Cytotoxic T cell (primary cell): Measurements from ENCODE around the gene GAA.

DNA sequence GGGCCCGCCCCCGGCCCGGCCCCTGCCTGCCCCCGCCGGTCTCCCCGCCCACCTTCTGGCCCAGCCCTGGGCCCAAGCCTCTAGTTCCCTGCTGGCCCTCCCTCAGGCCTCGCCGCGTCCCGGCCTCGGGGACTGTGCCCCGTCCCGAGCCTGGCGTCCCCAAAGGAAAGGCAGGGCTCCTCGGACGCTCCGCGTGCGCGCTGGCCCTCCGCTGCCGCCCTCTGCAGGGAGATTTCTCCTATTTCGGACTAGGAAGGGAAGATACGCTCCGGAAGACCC lies 193 bp upstream of the TBC1D16 start:
- PRO-cap, 2 experiments = peak in 2 of 2 experiments; most common plus-strand start position 83 of the sequence (in 2)

DNA sequence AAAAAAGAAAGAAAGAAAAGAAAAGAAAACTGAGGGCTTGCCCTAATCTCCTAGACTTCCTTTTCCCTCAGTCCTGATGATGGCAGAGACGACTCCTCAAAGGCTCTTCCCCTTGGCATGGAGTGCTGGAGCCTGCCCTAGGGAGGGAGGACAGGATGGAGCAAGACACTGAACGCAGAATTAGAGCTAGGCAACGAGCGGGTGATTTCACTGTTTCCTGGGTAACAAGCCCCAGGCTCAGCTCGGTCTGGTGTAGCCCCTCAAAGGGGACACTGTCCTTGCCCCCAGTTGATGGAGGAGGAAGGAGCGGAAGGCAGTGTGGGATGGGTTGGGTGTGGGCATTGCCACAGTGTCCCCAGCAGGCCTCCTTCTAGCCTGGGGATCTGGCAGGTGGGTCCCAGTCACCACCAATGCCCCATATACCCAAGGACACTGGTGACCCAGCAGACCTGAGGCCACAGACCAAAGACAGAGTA lies 31.5 kb upstream of the GAA start:
- PRO-cap, 2 experiments = no peak in any of the 2 experiments

DNA sequence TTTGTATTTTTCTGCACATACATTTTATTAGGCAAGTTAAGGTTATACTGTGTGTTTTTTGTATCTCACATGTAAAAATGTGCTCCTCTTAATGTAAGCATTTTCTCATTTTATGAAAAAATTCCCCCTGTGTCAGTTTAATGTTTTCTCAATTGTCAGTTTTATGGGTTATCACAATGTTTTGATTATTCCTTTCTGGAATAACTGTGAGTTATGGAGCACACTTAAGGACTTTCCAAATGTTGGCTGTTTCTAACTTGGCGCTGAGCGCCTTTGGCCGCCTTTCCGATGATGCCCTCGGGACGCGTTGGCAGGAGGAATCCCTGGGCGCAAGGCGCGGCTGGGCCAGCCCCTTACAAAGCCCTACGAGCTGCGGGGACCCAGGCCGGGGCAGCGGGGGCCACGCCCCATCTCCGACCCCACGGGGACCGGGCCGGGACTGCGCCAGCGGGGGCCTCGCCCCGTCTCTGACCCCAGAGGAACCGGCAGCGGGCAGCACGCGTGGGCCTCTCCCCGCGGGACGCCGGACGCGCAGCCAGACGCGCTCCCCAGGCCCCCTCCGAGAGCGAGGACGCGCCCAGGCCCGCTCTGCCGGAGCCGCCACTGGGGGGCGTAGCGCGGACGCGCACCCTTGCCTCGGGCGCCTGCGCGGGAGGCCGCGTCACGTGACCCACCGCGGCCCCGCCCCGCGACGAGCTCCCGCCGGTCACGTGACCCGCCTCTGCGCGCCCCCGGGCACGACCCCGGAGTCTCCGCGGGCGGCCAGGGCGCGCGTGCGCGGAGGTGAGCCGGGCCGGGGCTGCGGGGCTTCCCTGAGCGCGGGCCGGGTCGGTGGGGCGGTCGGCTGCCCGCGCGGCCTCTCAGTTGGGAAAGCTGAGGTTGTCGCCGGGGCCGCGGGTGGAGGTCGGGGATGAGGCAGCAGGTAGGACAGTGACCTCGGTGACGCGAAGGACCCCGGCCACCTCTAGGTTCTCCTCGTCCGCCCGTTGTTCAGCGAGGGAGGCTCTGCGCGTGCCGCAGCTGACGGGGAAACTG lies at the start of gene GAA:
TSS of gene GAA (plus strand) at position 739 of the 1,035 bp plus-strand sequence.
- PRO-cap, 2 experiments = peak in 2 of 2 experiments; most common plus-strand start position 746 of the sequence (in 1); most common minus-strand start position 561 of the sequence (in 1)

DNA sequence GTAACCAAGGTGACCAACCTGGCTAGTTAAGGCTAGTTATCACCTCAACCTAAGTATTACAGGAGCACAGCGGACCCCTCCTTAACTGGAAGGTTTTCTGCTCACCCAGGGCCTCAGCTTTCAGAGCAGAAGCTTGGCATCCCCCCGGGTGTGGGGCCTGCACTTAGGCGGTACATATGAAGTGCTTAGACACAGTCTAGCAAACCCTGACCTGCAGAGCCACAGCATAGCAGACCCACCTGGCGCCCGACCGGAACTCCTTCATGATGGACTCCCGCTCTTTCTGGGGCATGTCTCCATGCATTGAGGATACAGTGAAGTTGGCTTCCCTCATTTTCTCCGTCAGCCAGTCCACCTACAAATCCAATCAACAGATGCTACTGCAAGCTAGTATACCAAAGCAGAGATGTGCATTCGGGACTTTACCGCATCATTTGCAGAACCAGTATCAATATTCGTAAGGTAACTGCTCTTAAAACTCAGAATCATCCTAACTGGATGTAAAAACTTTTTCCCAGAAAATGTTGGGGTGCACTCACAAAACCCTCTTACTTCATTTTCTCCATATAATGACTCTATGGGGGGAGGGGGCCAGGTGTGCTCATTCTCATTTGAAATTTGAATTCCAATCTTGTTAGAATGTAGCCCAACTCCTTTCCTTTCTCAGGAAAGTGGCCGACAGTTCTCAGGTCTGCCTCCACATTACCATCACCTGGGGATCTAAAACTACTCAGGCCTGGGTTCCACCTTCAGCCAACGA lies 9.6 kb downstream of the EIF4A3 start:
- PRO-cap, 2 experiments = peak in 1 of 2 experiments; most common minus-strand start position 259 of the sequence (in 1)

DNA sequence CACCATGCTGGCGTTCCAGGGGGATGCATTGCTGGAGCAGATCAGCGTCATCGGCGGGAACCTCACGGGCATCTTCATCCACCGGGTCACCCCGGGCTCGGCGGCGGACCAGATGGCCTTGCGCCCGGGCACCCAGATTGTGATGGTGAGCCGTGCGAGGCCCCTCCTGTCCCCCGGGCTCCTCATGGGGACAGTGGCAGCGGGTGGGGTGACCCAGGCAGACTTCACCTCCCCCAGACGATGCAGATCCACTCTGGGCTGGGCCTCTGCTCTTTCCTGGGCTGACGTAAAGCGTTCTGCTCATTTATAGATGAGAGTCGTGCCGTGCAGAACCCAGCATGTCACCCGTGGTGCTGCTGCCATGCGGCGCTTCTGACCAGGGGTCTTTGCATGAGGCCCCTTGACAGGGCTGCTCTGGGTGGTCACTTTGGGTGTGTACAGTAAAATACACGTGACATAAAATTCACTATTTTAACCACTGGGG lies 21.6 kb downstream of the SGSH start:
- PRO-cap, 2 experiments = no peak in any of the 2 experiments

DNA sequence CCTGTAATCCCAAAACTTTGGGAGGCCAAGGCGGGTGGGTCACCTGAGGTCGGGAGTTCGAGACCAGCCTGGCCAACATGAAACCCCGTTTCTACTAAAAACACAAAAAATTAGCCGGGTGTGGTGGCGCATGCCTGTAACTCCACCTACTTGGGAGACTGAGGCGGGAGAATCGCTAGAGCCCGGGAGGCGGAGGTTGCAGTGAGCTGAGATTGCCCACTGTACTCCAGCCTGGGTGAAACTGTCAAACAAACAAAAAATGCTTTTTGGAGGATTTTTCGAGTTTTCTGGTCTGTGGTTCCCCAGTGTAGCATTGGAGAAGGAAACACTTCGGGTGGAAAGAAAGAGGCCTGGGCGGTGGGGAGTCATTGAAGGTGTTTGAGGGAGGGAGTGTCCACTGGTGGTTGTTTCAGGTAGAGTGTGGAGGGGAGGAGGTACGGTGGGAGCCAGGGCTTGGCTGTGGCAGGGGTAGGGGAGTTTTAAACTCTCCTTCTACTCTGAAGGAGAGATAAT lies 1.2 kb downstream of the RNF213 start:
- PRO-cap, 2 experiments = no peak in any of the 2 experiments

DNA sequence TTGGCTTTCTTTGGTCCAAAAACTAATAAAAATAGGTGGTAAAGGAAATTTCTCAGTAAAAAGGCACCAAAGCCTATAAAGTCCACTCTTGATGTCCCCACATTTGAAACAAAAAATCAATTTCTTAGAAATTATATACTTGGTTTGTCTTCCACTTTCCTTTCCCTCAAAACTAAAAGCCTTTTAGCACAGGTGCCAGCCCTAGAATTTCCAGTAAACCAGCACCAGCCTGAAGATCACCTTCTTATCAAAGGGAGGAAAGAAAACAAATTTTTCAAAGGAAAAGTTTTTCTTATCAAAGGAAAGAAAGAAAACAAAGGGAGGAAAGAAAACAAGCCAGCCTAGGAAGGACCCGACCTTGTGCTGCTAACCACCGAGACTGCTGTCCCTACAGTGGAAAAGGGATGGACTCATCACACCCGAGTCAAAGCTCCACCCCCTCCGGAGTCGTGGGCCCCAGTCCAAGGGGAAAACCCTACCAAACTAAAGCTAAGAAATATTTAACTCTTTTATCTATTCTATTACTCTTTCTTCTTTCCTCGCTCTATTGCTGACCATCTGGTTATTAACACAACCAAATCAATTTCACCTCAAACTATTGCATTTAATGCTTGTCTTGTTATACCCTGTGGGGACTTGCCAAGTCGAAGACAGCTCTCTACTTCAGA lies 6.2 kb upstream of the ENDOV start:
- PRO-cap, 2 experiments = no peak in any of the 2 experiments

DNA sequence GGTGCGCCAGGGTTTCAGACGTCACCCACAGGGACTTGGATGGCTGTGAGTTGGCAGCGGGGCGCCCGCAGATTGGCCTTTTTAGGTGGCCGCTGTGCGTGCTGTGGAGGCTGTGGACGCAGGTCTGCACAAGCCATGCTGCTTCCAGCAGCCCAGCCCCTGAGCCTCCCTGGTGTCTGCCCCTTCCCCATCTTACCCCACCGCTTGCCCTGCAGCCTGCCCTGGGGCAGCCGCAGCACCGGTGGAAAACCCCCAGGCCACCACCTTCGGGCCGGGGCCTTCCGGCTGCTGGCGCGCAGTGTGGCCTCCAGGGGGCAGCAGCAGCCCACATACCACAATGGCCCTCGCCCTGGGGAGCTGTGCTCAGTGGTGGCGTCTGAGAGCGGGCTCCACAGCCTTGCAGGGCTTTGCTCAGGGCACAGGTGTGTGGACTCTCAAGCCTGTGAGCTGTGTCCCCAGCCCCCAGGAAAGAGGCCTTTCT lies 11.8 kb downstream of the ENDOV start:
- PRO-cap, 2 experiments = no peak in any of the 2 experiments

DNA sequence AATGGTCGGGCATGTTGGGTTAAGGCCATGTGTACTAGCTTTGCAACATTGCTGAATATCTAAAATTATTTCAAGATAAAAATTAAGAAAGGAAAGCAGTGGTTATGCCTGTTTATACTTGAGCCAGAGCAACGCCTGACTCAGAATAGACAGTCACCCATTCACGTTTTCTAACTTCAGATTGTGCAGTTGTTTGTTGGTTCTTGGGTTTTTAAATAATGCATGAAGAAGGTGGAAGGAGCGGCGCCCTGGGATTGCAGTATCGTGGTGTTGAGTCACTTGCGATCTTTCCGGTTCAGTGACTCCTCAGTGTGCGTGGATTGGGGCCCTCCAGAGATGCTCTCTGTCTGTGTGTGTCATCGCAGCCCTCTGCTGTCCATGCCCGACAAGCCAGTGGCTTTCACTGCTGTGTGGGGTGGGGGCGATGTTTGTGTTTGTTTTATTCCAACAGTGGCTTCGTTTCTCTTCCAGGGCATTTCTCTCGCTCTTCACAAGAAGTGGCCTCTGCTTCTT lies 133.9 kb downstream of the RPTOR start:
- PRO-cap, 2 experiments = no peak in any of the 2 experiments

GRCh38 chr17:80695231-80696002 lies 150.8 kb downstream of the RPTOR start:
- PRO-cap, 2 experiments = no peak in any of the 2 experiments

- PRO-cap, 2 experiments = no peak in any of the 2 experiments
These were observed 180.2 kb downstream of the RPTOR start for GRCh38 chr17:80724733-80725274.

DNA sequence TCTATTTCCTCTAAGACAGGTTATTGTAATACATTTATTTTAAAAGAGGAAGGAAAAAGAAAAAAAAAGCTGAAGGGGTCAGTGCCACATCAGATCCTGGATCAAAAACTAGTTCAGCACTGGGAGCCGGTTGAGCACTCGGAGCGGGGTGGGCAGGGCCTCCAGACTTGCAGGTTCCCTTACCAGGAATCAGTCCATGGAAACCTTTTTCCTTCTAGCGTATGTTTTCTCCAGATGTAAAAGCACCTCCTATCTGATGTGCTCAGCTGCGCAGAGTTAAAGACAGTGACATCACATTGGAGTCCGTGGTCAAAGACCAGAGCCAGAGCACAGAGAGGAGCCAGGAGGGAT lies 167.1 kb upstream of the CHMP6 start:
- PRO-cap, 2 experiments = no peak in any of the 2 experiments

DNA sequence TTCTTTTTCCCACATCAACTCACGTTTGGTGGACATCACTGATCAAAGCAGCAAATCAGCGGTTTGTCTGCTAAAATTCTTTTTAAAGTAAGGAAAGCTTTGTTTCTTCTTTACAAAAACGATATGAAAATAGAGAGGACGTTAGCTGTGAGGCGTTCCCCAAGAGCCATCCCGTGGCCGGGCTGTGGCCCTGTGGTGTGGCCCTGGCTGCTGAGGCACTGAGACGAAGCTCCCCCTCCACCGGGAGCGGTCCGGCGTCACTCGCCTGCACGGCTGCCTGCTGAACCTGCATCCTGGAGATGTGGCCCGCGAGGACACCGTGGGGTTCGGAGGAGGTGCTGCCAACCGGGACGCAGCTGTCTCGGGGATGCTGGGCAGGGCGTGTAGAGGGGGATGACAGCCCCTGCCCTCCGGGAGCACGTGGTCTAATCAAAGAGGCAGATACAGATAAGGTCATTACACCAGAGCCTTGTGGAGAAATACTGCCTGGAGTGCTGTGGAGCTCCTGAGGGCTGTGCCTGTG lies 105.1 kb upstream of the CHMP6 start:
- PRO-cap, 2 experiments = no peak in any of the 2 experiments

DNA sequence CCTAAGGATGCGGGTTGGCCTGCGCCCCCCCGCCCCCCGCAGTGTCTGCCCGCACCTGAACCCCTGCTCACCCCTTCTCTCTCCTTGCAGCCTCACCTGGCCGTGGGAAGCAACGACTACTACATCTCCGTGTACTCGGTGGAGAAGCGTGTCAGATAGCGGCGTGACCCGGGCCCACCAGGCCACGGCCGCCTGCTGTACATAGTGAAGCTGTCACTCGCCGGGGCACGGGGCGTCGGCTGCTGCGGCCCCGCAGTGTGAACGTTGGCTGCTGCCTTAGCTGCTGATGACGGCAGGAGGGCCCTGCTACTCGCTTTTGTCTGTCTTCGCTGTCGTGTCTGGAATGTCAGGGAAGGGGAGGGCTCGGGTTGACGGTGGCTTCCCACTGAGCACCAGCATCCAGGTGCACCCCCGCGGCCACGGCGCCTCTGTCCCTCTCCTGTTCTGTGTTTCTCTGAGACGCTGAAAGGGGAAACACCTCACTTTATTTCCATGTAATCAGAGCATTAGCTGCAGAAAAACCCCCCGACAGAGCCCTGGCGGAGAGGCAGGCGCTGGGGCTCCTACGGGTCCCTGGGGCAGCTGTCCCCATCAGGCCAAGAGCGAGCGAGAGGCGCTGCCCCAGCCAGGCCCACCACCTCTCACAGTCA lies 27.3 kb upstream of the CHMP6 start:
- PRO-cap, 2 experiments = no peak in any of the 2 experiments

DNA sequence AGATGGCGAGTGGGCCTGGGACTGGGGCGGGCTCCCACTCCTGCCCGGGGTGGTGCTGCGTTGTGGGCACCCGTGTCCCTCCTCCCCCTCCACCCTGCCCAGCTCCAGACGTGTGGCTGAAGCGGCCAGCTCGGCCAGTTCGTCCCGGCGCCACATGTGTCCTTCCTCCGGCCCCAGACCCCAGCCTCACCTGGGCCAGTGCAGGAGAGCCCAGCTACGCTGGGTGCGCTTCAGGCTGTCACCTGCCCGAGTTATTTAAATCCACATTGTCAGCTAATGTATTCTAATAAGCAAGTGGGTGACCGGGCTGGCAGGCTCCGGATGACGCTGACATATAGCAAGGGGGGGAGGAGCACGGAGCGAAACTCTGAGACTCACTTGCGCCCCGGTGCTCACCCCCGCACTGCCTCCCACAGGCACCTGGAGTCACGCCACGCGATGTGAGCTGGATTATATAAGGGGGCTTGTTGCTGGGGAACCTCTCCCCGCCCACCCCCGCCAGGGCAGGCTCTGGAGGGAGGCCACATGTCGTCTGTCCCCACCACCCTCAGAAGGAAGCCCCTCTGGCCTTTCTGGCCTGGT lies 7.2 kb upstream of the BAIAP2 start:
- PRO-cap, 2 experiments = no peak in any of the 2 experiments

GRCh38 chr17:81048573-81049166 lies 13.7 kb downstream of the BAIAP2 start:
- PRO-cap, 2 experiments = no peak in any of the 2 experiments

GRCh38 chr17:81051080-81051619 lies 16.2 kb downstream of the BAIAP2 start:
- PRO-cap, 2 experiments = no peak in any of the 2 experiments

DNA sequence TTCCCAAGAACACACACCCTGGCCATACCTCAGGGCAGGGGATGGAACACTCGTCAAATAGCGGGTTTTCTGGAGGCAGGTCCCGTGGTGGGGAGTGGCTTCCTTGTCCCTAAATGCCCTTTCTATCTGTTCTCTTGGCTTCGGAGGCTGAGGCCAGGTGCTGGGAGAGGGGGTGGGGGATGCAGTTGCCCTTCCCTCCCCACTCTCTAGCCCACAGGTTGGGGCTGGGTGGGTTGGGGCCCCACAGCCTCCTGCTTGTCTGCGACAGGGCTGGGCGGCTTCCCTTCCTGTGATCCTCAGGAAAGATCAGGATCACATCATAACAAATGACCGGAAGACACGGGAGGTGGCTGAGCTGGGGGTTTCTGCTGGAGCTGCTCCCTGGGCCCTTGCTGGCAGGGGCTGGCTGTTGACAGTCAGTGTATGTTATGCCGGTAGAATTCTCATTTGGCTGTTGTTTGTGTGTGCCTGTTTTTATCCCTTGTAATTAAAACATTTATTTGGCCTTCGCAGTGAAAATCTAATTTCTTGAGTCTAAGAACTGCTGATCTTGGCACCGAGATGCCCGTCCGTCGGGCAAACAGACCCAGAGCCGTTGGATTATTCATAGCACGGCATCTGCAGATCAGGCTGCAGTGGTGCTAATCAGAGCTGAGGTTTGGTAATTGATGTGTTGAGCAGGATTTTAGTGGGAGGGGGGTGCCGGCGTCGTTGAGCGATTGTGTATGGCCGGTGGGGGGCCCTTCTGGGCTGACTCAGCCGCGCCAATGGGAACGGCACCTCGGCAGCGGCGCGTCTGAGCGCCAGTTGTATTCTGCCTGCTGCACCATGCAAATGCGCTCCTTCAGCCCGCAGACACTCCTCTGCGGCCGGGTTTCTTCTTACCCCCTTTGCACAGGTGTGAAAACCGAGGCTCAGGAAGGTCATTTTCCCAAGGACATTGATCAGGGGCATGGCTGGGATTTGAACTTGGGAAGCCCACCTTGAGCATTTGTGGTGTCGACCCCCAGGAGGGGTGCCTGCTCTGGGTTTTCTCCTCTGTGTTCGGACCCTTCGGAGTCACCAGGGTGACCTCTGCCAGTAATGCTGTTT lies 18.0 kb downstream of the BAIAP2 start:
- PRO-cap, 2 experiments = no peak in any of the 2 experiments

- PRO-cap, 2 experiments = no peak in any of the 2 experiments
These were observed 24.1 kb downstream of the BAIAP2 start for GRCh38 chr17:81058887-81059627.

DNA sequence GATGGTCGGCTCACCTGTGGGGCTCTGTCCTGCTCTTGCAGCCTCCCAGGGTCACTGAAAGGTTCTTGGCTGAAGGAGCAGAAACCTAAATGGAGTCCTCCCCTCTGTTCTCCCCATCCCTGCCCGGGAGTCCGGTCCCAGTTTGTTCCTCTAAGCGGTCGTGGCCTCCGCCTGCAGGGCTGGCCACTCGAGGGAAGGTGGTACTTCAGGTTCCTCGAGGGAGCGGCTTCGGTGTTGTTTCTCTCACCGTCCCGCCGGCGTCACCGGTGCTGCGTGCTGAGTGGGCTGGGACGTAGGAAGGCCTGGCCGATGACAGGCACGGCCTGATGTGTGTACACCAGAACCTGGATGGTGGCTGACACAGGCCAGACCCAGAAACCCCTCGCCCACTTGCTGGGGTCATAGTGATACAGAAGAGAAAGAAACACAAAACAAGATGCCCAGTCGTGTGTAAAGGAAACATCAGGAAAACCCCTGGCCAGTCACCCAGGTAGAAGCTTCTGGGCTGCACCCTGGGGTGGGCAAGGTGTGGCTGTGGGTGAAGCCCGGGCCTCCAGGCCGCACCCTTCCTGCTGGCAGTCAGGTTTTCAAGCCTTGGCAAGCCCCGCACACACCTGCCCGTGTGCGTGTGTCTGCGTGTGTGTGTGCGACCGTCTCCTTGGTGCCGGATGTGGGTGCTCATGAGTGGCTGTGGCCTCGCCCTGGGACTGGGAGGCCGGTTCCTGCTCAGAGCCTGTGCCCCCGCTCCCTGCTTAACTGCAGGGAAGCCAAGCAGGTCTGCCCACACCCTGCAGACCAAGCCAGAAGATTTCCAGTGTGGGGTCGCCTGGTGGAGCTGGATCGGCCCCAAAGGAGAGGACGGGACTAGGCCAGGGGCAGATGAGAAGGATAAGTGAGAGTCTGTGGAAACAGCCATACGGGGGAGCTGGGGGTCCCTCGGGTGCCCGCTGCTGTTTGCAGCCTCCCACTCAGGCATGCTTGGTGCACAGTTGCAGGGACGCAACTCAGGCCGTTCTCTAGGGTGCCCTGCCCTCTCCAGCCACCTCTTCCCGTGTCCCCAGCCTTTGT lies 52.1 kb downstream of the BAIAP2 start:
- PRO-cap, 2 experiments = no peak in any of the 2 experiments